ENCODE data around the gene MYCBPAP.

DNA sequence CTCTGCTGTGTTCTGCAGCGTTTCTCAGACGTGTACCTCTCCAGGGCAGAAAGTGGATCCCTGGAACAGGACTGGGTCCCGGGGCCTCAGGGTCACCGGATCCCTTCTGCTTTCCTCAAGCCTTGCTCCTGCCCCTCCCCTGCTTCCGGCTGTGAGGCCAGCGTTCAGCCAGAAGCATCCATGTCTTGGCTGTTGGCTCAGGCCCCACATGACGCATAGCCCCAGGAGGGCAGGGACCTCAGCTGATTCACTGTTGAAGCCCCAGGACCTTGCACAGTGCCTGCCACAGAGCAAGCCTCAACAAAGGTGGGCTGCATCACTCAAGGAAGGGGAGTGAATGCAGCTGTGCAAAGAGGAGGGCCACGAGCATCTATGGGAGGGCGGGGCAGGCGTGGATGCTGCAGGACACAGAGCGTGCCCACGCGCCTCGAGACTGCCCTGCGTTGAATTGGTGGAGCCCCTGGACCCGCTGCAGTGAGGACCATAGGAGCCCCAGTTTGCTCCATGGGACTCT, 28.3 kb upstream of the ITGA3 start:
- PRO-cap, 2 experiments: no peak in any of the 2 experiments
- RAMPAGE, long total RNA, 4 experiments: no peak in any of the 4 experiments

DNA sequence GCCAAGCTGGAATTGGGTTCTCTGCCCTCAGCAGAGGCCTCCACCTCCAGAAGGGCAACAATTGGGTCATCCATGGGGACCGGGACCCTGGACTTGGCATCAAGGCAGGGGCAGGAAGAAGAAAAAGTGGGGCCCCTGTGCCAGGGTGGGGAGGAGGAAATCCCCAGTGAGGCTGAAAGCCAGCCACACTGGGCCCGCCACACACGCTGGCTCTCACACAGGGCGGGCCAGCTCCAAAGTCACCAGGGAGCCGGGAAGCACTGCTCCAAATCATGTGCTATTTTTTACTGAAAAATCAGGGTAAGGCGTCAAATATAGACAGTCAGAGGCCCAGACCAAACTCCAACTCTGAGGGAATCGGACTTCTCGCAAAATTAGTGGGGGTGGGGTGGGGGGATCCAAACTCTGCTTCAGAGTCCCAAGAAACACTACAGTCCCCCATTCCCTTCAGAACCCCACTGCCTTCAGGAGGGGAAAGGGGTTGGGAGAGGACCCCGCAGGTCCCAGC, 3.1 kb downstream of the PPP1R9B start:
- PRO-cap, 2 experiments: no peak in any of the 2 experiments
- RAMPAGE, long total RNA, 4 experiments: no peak in any of the 4 experiments

DNA sequence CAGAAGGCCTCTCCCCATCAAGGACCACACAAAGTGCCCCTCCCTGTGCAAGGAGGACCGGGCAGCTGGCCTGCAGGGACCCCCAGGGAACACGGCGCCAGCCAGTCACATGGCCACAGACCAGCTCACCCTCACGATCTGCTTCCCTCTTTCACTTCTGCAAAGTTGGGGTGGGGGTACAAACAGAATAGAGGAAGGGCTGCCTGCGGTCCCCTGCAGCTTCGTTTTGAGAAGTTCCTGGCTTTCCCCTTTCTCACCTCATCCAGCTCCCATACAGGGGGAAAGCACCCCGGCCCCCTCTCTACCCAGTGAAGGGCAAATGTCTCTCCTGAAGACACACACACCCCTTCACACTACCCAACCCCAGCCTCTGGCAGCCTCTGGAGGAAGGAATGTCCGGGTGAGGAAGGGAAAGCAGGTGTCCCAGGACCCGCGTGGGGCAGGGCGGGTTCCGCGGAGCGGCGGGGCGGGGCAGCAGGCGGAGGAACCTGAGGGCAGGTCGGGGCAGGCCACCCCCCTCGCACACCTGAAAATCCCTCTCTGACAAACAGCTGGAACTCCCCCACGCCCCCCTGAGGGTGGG, 2.0 kb downstream of the PPP1R9B start:
- PRO-cap, 2 experiments: peak in 1 of 2 experiments; most common minus-strand start position 528 of the sequence (in 1)
- RAMPAGE, long total RNA, 4 experiments: no peak in any of the 4 experiments

- PRO-cap, 2 experiments: peak in 1 of 2 experiments; most common plus-strand start chr17:50149166 (in 1)
- RAMPAGE, long total RNA, 4 experiments: no peak in any of the 4 experiments
These were observed 1.3 kb downstream of the PPP1R9B start for GRCh38 chr17:50149011-50149683.

DNA sequence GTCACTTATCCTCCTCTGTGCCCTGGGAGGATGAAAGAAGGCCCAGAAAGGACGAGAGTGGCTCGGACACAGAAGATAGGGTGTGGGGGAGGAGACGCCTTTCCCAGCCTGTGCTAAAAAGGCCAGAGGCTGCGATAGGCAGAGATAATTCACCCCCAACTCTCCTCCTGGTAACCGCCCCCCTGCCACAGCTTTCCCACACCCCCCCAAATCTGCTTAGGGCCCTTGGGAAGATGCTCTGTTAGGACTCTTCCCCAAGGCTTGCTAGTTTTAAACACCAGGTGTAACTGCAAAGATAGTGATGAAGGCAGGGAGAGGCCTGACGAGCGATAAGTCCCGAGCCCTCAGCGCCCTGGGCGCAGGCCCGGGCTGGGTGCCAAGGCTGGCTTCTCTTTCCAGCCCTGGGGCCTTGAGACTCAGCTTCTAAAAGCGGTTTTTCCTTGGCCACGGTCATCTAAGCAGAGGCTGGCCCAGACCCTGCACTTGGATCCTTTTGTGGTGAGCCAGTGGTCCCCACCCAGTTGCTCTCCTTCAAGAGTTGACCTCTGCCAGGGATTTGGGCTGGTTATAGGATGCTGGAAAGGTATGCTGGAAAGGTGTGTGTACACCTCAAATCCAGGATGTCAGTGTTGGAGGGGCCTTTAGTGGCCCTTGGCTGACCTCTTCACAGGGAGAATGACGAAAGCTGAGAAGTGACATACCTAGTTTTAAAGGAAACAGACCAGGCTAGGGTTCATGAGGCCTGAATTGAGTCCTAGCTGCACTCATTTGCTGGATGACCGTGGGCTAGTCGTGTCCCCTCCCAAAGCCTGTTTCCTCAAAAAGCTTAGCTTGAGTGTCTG, 3.4 kb upstream of the PPP1R9B start:
- PRO-cap, 2 experiments: peak in 1 of 2 experiments; most common plus-strand start position 763 of the sequence (in 1); most common minus-strand start position 631 of the sequence (in 1)
- RAMPAGE, long total RNA, 4 experiments: no peak in any of the 4 experiments

- PRO-cap, 2 experiments: peak in 1 of 2 experiments; most common plus-strand start chr17:50170150 (in 1)
- RAMPAGE, long total RNA, 4 experiments: no peak in any of the 4 experiments
These were observed 4.1 kb downstream of the SGCA start for GRCh38 chr17:50169907-50170339.

DNA sequence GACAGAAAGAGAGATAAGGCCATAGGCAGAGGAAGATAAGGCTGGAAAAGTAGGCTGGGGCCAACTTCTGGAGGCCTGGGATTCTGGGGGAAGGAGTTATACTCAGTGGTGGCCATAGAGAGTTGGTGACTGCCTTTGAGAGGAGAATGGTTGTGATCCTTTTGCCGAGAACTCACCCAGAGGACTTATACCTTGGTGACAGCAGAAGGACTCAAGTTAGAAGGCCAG, 7.3 kb upstream of the COL1A1 start:
- PRO-cap, 2 experiments: no peak in any of the 2 experiments
- RAMPAGE, long total RNA, 4 experiments: no peak in any of the 4 experiments

- PRO-cap, 2 experiments: no peak in any of the 2 experiments
- RAMPAGE, long total RNA, 4 experiments: no peak in any of the 4 experiments
These were observed 5.8 kb downstream of the TMEM92 start for GRCh38 chr17:50279999-50280488.

DNA sequence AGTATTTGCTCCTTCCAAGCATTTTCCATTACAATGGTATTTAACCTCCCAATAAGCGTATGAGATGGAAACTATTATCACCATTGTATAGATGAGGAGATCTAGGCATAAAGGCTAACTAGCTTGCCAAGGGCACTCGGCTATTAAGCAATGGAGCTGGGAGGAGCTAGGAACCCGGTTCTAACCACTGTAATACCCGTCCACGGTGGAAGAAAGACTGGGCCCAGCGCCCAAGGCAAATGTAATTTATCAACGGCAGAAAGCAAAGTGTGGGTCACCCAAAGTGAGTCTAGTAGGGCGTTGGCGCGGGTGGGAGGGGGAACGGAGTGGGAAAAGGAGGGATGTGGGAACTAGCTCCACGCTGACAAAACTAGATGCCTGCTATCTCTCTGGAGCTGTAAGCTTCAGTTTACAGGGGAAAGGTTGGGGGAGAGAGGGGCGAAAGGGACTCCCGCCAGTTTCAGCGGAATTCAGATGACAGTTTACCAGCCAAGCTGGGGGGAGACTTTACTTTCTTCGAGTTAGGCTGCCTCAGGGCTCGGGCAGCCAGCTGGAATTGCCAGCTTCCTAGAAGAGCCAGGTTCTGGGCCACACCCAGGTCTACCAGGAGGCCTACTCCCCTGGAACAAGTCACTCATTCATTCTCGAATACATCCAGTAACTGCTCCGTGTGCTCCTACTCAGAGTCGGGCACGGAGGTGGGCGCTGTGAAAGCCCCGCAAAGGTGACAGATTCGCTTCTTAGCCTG, 928 bp downstream of the LRRC59 start:
- PRO-cap, 2 experiments: no peak in any of the 2 experiments
- RAMPAGE, long total RNA, 4 experiments: no peak in any of the 4 experiments

GRCh38 chr17:50426784-50428051, 1.2 kb downstream of the ACSF2 start:
- PRO-cap, 2 experiments: no peak in any of the 2 experiments
- RAMPAGE, long total RNA, 4 experiments: no peak in any of the 4 experiments

- PRO-cap, 2 experiments: peak in 1 of 2 experiments; most common minus-strand start chr17:50447998 (in 1)
- RAMPAGE, long total RNA, 4 experiments: no peak in any of the 4 experiments
These were observed 20.8 kb downstream of the CHAD start for GRCh38 chr17:50447904-50448334.

DNA sequence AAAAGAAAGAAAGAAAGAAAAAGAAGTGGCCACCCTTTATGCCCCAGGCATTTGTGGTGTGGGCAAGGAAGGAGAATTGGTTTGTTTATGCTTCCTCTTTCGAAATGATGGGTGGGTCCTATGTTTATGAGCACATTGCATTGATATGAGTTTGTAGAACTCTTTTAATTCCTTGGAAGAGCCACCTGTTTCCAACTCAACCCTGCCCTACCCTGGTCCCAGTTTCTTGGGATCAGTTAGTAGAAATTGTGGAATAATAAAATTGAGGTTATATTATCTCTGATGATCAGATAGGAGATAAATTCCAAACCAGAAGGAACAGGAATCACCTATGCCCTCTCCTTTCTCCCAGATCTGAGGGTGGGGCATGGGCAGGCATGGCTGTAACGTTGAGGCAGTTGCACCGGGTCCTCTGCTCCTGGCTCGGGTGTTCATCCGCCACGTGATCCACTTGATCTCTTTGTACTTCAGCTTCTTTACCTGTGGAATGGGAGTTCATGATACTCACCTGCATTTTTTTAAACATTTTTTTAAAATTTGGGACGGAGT, 15.9 kb downstream of the CHAD start:
- PRO-cap, 2 experiments: no peak in any of the 2 experiments
- RAMPAGE, long total RNA, 4 experiments: no peak in any of the 4 experiments

DNA sequence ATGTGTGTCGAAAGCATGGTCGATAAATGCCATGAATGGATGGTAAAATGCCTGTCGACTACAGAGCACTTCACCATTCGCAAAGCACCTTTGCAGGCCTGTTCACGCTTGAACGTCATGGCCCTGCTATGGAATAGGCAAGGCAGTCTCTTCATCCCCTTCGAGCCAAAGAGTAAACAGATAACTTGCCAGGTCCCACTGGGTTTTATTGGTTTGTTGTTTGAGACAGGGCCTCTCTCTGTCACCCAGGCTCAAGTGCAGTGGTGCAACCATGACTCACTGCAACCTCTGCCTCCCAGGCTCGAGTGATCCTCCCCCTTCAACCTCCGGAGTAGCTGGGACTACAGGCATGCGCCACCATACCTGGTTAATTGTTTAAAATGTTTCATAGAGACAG, 9.6 kb downstream of the CHAD start:
- PRO-cap, 2 experiments: no peak in any of the 2 experiments
- RAMPAGE, long total RNA, 4 experiments: no peak in any of the 4 experiments

GRCh38 chr17:50475704-50476186, 2.9 kb upstream of the RSAD1 start:
- PRO-cap, 2 experiments: no peak in any of the 2 experiments
- RAMPAGE, long total RNA, 4 experiments: no peak in any of the 4 experiments

- PRO-cap, 2 experiments: no peak in any of the 2 experiments
- RAMPAGE, long total RNA, 4 experiments: no peak in any of the 4 experiments
These were observed 2.7 kb upstream of the MYCBPAP start for GRCh38 chr17:50505549-50506003.

GRCh38 chr17:50507608-50508922, at the start of gene MYCBPAP:
Gene MYCBPAP, plus strand, starts transcription at chr17:50508439.
- PRO-cap, 2 experiments: peak in 2 of 2 experiments; most common plus-strand start chr17:50508622 (in 1); most common minus-strand start chr17:50508347 (in 1)
- RAMPAGE, long total RNA, 4 experiments: start-site peak on the plus strand in 4 of 4 experiments, at chr17:50508406-50508622 at its widest, 9 to 98 reads per replicate

- PRO-cap, 2 experiments: no peak in any of the 2 experiments
- RAMPAGE, long total RNA, 4 experiments: no peak in any of the 4 experiments
These were observed 5.5 kb downstream of the MYCBPAP start for GRCh38 chr17:50513713-50514130.

GRCh38 chr17:50547564-50548290, 753 bp downstream of the SPATA20 start:
- PRO-cap, 2 experiments: no peak in any of the 2 experiments
- RAMPAGE, long total RNA, 4 experiments: no peak in any of the 4 experiments

DNA sequence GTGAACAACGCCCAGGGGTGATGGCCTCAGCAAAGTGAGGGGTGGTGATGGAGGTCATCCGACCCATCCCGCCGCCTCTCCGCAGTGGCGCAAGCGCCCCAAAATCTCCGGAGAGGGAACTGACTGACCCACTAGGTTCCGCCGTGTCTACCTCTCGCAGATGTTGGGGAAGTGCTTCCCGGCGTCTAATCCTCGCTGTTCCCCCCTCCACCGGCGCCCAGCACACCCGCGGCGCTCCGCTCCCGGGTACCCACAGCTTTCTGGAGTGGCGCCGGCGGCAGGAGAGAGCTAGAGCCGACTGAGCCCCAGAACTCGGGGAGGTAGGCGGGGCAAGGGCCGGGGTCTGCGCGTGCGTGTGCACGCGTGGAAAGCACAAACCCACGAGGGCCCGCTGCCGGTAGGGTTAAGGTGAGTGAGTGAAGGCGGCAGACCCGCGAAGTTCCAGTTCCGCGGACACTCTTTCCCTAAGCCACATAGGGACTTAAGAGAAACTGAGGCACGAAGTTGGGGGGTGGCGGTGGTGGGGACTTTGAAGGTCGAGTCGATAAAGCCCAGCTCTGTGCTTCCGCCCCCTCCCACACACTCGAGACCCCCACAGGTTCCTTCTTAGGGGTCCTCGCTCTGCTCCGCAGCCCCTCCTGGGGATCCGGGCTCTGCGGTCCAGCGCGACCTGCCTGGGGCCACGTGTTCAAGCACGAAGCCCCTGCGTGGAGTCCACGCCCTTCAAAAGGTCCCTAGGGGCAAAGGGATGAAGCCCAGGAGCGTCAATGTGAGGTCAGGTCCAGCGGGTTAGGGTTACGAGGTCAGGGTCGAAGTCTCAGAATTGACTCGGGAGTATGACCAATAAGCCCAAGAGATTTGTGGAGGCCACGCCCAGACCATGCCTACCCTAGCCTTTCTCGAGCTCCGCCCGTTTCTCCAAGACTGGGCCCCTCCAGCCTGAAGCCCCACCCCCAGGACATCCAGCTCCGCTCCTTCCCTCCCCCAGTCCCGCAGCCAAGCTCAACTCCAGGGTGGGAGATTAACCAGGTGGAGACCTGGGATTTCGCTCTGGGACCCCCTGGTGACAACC, 1.0 kb upstream of the CACNA1G start:
- PRO-cap, 2 experiments: no peak in any of the 2 experiments
- RAMPAGE, long total RNA, 4 experiments: no peak in any of the 4 experiments

- PRO-cap, 2 experiments: no peak in any of the 2 experiments
- RAMPAGE, long total RNA, 4 experiments: no peak in any of the 4 experiments
These were observed 34.6 kb downstream of the ANKRD40 start for GRCh38 chr17:50672989-50673644.